ENCODE measurements around a stretch of chr1.

- PRO-cap = no peak
- RAMPAGE, long total RNA, 4 experiments = start-site peak on the minus strand in 1 of 4 experiments, at chr1:8399656-8399887 at its widest, 18 reads per replicate
These were observed 81.7 kb downstream of the SLC45A1 start for GRCh38 chr1:8399517-8400083.

GRCh38 chr1:8432322-8432719 lies 114.4 kb downstream of the SLC45A1 start:
- PRO-cap = no peak
- RAMPAGE, long total RNA, 4 experiments = start-site peak on the minus strand in 1 of 4 experiments, at chr1:8432179-8432955 at its widest, 9 reads per replicate

DNA sequence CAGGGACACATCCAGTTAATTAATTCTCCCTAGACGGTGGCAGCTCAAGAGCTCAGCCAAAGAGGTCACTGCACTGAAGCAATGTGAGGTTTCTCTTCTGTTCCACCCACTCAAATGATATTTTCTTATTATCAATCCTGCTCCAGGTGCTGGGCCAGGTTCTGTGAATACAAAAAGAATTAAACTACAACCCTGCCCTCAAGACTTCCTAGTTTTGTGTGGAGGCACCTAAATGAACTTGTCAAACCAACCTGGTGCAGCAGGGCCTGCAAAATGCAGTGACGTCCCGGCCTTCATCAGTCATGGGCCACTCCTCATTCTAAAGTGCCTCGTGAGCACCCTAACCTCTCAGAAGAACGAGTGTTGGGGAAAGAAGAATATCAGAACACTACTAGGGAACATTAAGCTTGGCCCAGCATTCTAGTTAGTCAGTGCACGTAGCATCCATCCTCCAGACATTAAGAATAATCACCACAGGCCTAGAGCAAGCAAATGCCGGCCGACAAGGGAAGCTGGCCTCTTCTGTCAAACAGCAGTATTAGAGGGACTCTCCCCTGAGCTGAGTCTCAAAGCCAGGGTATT lies 137.8 kb downstream of the SLC45A1 start:
- PRO-cap = no peak
- RAMPAGE, long total RNA, 4 experiments = no peak in any of the 4 experiments

DNA sequence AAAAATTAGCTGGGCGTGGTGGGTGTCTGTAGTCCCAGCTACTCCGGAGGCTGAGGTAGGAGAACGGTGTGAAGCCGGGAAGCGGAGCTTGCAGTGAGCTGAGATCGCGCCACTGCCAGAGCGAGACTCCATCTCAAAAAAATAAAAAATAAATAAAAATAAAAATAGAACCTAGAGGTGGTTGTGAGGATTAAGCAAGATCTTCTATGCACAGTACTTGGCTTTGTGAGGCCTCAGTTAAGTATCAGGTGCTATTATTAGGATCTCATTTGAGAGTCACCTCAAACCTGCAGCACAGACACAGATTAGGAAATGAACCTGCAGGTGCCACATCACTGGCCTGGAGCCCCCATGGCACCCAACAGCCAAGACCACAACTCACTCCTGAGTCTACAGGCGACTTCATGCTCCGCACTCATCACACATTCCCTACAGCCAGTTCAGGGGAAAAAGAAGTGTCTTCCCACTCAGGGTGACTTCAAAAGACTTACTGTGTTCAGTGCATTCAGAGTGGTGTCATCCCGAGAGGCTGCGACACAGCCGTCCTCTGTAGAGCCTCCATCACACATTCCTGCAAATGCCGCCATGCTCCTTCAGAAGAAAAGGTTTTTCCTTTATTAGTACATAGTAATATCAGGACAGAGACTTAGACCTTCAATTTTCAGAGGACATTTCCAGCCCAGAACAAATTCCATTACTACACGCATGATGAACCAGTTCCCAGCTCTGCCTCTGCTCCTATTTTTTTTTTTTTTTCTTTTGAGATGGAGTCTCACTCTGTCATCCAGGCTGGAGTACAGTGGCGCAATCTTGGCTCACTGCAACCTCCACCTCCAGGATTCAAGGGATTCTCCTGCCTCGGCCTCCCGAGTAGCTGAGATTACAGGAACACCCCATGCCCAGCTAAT lies 176.9 kb downstream of the SLC45A1 start:
- PRO-cap = no peak
- RAMPAGE, long total RNA, 4 experiments = no peak in any of the 4 experiments

DNA sequence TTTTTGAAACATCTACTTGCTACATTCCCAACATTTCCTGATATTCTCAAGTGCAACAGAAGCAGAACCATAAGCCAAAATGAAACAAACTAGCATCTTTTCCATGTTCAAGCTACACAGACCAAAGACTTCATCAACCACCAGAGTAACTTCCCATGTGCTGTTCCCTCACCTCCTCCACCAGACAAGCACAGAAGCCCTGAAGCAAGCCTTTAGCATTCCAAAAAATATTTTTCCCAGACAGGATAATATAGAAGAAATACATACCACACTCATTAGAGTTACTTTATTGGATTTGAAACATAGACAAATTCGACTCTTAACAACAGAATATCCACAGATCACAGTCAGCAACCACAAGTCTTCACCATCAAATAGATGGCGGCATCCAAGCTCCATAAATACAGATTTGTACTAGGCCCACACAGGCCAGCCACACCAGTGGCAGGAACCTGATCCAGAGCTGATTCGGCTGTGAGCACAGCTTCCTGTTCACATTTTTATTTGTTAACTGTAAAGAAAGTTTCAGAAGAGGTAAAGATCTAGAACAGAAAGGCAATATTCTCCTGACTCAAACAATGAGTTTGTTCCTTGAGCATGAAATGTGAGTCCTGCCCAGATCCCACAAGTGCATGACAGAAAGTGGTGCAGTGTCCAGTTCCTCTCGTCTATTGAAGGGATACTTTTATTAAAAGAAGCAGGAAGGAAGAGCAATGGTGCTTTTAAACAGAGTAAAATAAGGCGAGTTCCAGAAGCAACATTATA lies 205.7 kb downstream of the SLC45A1 start:
- PRO-cap = no peak
- RAMPAGE, long total RNA, 4 experiments = no peak in any of the 4 experiments

GRCh38 chr1:8587554-8588267 lies 229.7 kb downstream of the RERE start:
- PRO-cap = no peak
- RAMPAGE, long total RNA, 4 experiments = no peak in any of the 4 experiments

DNA sequence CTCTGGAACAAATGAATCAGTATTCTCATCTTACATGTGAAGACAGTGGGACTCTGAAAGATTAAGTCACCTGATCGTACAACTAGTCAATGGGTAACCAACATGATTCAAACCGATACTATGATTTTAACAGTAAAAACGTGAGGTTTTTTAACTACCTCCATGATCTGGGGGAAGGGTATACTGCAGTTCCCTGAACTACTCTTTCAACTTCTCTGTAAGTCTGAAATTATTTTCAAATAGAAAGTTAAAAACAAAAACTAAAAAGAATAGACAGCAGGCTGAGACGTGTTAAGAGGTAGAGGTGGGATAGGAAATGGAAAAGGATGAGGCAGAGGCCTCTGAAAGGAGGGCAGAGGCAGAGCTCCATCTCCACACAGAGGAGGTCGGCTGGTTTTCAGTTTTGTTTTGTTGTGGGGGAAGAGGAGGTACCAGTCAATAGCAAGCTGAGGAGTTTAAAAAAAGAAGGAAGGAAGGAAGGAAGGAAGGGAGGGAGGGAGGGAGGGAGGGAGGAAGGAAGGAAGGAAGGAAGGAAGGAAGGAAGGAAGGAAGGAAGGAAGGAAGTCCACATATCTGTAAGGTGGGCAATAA lies 213.2 kb downstream of the RERE start:
- PRO-cap = no peak
- RAMPAGE, long total RNA, 4 experiments = no peak in any of the 4 experiments

- PRO-cap = no peak
- RAMPAGE, long total RNA, 4 experiments = no peak in any of the 4 experiments
These were observed 14.9 kb downstream of the RERE start for GRCh38 chr1:8802277-8803166.

DNA sequence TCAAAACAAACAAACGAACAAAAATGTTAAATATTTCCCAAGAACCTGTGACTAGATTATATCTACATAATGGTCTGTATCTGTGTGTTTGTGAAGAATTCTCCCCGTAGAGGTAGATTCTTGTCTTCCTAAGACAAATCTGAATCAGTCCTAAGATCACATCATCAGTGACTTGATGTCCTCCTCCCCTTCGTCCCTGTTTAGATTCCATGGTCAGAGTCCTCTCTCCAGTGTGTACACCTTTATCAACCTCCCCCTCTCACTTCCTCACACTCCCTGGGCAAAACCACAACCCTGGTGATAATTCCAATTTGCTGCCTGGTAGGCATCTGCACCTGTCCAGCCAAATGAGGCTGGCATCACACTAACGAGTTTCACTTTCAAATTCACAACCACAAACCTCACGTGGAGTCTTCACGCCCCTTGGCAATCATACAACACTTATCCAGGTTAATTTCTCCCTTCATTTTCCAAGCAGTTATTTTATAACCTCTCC lies 12.0 kb upstream of the RERE start:
- PRO-cap = no peak
- RAMPAGE, long total RNA, 4 experiments = no peak in any of the 4 experiments

DNA sequence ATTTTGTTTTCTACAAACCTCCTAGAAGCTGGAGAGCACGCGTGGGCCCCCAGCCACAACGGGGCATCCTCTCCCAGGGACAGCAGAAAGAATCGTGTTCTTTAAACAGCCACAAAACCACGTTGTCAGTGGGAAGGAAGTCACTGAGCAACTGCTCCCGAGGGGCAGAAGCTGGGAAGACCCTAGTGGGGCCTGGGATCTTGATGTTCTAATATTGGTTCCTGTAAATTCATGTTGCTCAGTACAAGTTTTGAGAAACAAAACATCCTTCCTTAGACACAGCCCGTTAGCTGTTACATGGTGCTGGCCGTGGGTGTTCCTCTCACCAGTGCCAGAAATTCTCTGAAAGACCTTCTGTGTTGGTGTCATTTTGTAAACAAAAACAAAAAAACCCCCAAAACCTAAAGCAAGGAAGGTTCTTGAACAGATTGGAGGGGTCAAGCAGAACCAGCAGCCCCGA lies 38.4 kb downstream of the SLC2A7 start:
- PRO-cap = unidirectional peak, minus-strand start at position 153 of the sequence
- RAMPAGE, long total RNA, 4 experiments = no peak in any of the 4 experiments

- PRO-cap = no peak
- RAMPAGE, long total RNA, 4 experiments = no peak in any of the 4 experiments
These were observed 2.2 kb upstream of the SLC2A5 start for GRCh38 chr1:9071545-9072054.

- PRO-cap = no peak
- RAMPAGE, long total RNA, 4 experiments = no peak in any of the 4 experiments
These were observed 2.6 kb upstream of the SLC2A5 start for GRCh38 chr1:9072055-9072476.

DNA sequence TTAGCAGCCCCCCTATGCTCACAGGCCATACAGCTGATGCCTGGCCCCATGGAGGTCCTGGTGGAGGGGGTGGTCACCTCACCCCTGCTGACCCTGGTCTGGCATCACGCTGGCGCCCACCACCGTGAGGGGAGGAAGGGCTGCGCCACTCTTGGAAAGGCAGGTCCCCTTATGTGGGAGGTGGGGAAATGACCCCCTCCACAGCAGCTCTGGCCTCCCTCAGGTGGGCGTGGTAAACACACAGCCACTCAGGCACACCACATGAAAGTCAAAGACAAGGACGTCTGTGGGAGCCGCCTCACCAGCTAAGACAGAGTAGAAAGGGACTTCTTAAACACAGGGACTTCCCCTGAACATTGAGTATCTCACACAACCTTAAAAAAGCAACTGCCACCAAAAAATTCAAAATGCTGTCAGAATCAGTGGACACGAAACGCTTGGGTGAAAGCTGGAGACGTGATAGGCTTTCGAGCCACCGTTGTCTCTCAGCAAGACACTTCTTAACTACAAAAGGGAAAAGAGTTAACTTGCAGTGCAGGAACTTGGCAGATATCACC lies 6.9 kb downstream of the GPR157 start:
- PRO-cap = no peak
- RAMPAGE, long total RNA, 4 experiments = no peak in any of the 4 experiments

DNA sequence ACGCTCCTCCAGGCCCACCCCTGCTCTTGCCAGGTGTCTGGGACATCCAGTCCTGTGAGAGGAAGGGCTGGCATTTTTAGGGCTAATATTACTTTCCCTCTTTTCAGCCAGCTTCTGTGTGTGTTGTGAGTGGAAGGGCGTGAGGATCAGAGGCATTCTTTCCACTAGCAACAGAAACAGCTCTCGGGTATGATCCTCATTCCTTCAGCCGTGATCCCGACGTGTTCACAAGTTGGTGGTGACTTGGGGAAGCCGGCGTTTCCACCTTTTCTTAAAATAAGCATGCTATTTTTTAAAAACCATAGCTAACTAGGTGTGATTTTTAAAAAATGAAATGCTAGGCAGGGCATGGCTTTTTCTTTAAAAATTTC lies 834 bp upstream of the GPR157 start:
- PRO-cap = no peak
- RAMPAGE, long total RNA, 4 experiments = no peak in any of the 4 experiments

DNA sequence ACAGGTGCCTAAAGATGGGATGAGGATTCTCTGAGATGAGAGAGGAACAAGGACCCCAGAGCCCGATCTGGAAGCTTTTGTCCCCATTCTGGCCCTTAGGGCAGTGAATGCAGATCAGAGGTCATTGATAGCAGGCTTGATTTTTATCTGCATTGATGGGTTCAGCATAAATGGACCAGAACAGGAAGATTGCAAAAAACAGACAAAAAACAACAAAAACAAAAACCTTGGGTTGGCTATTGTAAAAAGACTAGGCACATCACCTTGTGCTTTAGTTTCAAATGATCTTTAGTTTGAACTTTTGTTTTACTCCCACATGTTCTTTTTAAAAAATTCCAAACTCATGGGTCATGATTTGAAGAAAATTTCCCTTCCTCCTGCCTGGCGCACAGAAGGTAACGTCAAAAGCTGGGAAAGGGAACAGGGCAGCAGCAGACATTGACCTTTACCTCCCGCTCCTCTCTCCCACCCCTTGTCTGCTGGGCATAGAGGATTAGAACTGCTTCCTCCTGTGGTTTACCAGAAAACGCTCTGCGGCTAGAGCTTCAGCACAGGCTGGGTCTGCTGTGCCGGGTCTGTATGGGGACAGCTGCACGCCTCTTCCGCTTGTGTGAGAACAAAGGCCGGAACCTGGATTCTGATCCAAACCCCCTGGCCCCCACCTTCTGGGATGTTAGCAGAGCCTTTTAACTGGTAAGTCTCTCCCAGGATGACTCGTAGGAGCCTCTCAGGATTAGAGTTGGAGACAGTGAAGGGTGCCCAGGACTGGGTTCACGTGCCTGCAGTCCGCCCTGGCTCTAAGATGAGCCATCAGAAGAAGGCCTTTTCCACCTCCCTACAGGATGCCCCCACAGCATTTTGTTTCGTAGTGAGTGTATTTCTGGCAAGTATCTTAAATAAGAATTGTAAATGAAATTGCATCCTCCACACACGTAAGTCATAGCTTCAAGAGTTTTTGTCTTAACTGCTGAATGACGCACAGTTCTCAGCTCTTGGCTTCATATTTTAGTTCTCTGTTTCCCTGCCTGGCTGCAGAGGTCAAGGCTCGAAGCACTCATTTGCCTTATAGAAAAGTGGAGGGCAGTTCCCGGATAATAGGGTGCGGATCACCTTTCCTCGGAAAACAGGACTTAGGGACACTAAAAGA lies 5.1 kb downstream of the H6PD start:
- PRO-cap = unidirectional peak, plus-strand start at position 404 of the sequence; bidirectional peak, plus-strand start at position 522 of the sequence, minus-strand start at position 533 of the sequence; bidirectional peak, plus-strand start at position 1,008 of the sequence, minus-strand start at position 867 of the sequence
- RAMPAGE, long total RNA, 4 experiments = no peak in any of the 4 experiments

GRCh38 chr1:9242365-9243157 lies 8.0 kb downstream of the H6PD start:
- PRO-cap = bidirectional peak, plus-strand start at chr1:9242826, minus-strand start at chr1:9242548
- RAMPAGE, long total RNA, 4 experiments = no peak in any of the 4 experiments

DNA sequence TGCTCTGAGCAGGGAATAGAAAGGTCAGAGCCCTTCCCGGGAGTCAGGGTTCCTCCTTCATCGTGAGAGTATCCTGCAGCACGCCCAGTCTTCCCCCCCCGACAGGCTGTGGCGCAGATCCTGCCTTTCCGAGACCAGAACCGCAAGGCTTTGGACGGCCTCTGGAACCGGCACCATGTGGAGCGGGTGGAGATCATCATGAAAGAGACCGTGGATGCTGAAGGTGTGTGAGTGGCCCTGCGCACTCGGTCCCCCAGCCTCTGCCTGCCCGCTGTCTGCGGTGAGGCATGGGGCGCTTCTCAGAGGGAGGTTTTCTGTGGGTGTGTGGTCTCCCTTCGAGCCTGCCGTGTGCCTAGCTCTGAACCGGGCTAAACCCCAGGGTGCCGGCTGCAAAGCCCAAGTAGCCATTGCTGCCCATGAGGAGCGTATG lies 12.3 kb downstream of the H6PD start:
- PRO-cap = no peak
- RAMPAGE, long total RNA, 4 experiments = no peak in any of the 4 experiments

- PRO-cap = no peak
- RAMPAGE, long total RNA, 4 experiments = no peak in any of the 4 experiments
These were observed 22.3 kb upstream of the SPSB1 start for GRCh38 chr1:9270116-9270978.

GRCh38 chr1:9297608-9298289 lies 5.1 kb downstream of the SPSB1 start:
- PRO-cap = no peak
- RAMPAGE, long total RNA, 4 experiments = start-site peak on the plus strand in 1 of 4 experiments, at chr1:9297784-9298077 at its widest, 23 reads per replicate

DNA sequence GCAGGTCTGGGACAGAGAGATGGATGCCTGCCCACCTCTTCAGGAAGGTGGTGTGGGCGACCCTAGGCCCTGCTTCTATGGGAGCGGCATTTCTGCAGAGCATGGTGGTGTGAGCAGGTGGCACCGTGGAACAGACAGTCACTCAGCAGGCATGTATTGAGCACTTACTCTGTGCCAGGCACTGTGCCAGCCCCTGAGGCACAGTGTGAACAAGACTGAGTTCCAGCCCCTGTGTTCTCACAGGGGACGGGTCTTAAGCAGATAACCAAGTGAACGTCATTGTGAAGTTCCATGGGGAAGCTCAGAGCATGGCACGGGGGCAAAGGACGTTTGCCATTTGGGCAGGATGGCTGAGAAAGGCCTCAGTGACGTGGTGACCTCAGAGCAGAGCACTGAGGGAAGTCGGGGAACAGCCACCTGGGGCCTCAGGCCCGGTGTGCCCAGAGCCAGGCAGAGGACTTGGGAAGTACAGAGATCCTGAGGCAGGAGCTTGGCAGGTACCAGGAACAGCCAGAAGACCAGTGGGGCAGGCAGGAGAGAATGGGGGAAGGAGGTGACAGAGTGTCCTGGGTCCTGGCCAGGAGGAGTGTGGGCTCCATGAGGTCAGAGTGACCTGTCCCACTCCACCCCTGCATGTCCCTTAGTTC lies 32.9 kb downstream of the SPSB1 start:
- PRO-cap = no peak
- RAMPAGE, long total RNA, 4 experiments = no peak in any of the 4 experiments